Ovary (tissue), 7 donors: ENCODE results near the genes ADAMTSL5, BTBD2 and IZUMO4.

- PRO-cap, 7 experiments, result no peak in any of the 7 experiments
- RAMPAGE, long total RNA, 2 experiments, result no peak in any of the 2 experiments
Observed at GRCh38 chr19:1429873-1430640, 8.1 kb upstream of the RPS15 start.

DNA sequence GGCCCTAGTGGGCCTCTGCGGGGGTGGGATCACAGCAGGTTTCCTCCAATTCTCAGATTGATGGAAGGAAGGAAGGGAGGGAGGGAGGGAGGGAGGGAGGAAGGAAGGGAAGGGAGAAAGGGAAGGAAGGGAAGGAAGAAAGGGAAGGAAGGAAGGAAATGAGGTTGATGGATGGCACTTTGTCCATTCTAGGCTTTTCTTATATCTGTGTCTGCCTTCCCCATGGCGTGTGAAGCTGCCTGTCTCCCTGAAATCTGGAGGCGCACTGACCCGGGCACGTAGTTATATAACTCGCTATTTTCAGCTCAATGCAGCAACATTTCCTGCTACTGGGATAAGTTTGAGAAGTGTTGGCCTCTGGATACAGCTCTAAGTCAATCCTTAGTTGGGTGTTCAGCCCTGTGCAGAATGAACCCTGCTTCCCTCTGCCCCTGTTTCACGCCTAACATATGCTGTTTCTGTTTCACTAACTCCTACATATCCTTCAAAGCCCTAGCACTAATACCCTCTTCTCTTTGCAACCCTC, 3.2 kb downstream of the ADAMTSL5 start:
- PRO-cap, 7 experiments, result peak in 2 of 7 experiments; most common plus-strand start position 337 of the sequence (in 1); most common minus-strand start position 256 of the sequence (in 2)
- RAMPAGE, long total RNA, 2 experiments, result no peak in any of the 2 experiments

DNA sequence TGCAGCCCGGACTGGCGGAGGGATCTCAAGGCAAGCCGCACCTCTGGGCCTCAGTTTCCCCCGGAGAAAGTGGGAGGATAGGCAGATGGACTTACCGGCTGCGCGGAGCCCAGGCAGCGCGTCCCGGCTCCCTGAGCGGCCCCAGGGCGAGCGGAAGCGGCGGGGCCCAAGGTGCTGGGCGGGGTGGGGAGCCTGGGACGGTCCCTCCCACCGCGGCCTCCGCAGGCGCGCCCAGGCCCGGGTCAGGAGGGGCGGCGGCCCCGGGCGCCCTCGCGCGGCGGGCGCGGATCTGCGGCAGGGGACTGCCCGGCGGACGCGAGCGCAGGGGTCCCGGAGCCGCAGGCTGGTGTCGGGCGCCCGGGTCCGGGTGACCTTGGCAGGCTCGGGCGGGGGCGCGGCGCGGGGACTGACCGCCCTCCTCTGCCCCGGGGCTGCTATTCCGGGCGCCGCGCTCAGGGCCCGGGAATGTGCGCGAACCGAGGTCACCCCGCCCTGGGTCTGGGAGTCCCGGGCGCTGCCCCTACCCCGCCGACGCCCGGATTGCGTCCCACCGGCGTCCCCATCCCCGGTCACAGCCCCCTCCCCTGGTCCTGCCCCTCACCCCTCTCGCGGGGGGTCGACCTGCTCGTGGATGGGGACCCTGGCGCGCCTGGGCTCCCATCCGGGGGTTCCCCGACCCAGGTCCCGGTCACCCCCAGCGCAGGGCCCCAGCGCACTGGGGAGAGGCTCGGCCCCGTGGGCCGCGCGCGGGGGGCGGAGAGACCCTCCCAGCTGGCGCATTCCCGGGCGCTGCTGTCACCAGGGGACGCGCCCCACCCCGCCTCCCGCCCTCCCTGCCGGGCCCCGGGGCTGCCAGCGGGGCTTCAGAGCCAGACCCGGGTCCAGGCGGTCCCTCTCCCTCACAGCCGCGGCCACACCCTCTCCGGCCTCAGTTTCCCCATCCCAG, at the start of gene ADAMTSL5:
Gene ADAMTSL5 (minus strand): TSS at position 152 of the 946 bp plus-strand sequence.
- PRO-cap, 7 experiments, result peak in 5 of 7 experiments; most common plus-strand start position 270 of the sequence (in 4); most common minus-strand start position 133 of the sequence (in 2)
- RAMPAGE, long total RNA, 2 experiments, result start-site peak on the minus strand in 1 of 2 experiments, centred at position 141 of the sequence, 10 reads per replicate

DNA sequence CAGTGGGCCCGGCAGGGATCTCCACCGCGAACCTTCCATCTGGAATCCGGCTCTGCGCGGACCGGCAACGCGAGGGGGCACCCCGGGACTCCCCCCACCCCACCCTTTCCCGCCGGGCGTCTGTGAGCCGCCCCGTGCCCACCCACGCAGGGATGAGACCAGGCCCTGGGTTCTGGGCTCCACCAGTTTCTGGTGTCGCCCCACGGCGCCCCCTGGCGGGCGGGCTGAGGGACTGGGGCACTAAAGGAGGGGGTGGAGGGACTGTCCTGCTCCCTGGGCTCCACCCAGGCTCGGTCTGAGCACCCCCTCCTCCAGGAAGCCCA, 956 bp upstream of the ADAMTSL5 start:
- PRO-cap, 7 experiments, result no peak in any of the 7 experiments
- RAMPAGE, long total RNA, 2 experiments, result no peak in any of the 2 experiments

DNA sequence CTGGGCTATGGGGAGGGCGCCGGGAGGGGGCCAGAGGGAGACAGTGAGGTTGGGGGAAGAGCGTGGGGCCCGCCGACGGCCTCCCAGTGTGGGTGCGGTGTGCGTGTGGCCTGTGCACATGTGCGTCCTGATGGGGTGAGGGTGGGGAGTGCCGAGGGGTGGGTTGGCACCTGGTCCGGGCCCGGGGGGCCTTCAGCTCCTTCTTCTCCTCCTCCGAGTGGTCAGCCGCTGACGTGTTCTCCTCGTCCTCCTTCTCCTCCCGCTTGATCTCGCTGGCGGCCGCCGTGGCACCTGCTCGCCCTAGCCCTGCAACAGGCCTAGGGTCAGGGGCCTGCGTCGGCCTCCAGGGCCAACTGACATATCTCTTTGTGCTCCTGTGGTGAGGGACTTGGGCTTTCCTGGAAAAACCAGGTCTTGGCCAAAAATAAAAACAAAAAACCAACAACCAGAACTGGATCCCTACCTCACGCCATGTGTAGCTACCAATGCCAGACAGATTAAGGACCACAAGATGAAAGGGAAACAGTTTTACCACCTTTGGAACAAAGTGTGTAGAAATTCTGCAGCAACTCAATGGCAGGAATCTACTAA, 10.3 kb upstream of the UQCR11 start:
- PRO-cap, 7 experiments, result no peak in any of the 7 experiments
- RAMPAGE, long total RNA, 2 experiments, result no peak in any of the 2 experiments

GRCh38 chr19:1747578-1748536, 5.4 kb upstream of the ONECUT3 start:
- PRO-cap, 7 experiments, result no peak in any of the 7 experiments
- RAMPAGE, long total RNA, 2 experiments, result no peak in any of the 2 experiments

- PRO-cap, 7 experiments, result no peak in any of the 7 experiments
- RAMPAGE, long total RNA, 2 experiments, result no peak in any of the 2 experiments
Observed at GRCh38 chr19:1769835-1770096, 16.5 kb downstream of the ONECUT3 start.

DNA sequence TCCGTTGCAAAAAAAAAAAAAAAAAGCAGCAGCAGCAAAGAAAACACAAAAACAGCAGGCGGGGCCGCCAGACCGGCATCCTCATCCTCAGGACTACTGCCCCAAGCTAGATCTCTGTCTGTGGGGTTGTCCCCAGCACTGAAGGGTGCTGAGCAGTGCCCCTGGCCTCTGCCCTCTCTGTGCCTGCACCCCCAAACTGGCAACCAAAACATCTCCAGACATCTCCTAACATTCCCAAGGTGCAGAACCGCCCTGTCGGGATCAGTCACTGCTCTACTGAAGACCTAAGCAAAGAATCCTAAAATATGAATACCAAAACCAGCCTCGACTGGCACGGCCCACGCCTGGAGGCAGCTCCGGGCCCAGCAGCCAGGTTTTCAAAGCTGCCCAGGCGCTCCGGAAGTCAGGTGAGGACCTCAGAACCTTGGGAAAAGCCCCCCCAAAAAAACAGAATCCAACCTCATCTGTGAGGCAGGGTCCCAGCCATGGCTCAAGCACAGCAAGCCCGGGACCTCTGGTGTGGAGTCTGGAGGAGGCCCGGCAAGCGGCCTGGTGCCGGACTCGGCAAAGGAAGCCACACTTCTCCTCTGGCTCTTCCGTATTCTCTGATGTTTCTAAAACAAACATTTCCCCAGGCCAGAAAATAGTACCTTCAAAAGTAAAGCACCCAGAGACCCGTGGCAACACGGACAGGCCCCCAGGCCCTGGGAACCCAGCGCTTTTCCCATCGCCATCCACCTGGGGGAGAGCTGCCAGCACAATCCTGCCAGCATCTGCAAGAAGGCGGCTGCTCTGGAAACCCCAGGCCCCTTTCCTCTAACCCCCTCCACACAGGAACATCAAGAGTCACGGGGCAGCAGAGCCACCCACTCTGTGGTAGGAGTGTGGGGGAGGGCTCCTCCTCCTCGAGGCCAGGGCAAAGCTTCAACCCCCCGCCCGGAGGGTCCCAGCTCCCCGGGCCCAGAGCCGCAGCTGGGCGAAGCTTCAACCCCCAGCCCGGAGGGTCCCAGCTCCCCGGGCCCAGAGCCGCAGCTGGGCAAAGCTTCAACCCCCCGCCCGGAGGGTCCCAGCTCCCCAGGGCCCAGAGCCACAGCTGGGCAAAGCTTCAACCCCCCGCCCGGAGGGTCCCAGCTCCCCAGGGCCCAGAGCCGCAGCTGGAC, 5.7 kb downstream of the REXO1 start:
- PRO-cap, 7 experiments, result no peak in any of the 7 experiments
- RAMPAGE, long total RNA, 2 experiments, result no peak in any of the 2 experiments

- PRO-cap, 7 experiments, result no peak in any of the 7 experiments
- RAMPAGE, long total RNA, 2 experiments, result no peak in any of the 2 experiments
Observed at GRCh38 chr19:1871082-1871812, 7.9 kb upstream of the KLF16 start.

- PRO-cap, 7 experiments, result peak in 1 of 7 experiments; most common minus-strand start chr19:1902005 (in 1)
- RAMPAGE, long total RNA, 2 experiments, result no peak in any of the 2 experiments
Observed at GRCh38 chr19:1901759-1902474, 3.3 kb upstream of the ADAT3 start.

DNA sequence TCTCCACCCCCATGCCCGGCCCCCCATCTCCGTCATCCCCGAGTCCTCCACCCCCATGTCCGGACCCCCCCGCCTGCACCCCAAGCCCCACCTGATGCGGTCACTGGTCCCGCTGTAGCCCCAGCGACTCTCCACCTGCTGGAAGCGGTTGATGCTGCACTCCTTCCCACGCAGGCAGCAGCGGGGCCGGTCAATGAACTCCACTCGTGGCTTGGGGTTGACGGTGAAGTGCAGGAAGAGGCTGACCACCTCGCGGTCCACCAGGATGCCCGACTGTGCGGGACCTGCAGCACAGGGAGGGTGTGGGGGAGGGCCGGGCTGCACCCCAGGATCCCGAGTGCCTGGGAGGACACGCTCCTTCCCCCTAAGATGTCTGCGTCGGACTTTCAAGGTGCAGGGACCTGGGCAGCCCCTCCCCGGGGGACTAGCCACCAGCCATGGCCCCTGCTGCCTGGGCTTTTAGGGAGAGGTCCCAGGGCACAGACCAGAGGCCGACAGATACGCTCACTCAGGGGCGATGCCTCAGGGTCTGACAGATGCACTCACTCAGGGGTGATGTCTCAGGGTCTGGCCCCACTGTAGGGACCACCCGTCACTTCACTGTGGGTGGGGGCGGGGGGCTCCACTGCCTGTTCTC, 28.0 kb downstream of the BTBD2 start:
- PRO-cap, 7 experiments, result no peak in any of the 7 experiments
- RAMPAGE, long total RNA, 2 experiments, result no peak in any of the 2 experiments

DNA sequence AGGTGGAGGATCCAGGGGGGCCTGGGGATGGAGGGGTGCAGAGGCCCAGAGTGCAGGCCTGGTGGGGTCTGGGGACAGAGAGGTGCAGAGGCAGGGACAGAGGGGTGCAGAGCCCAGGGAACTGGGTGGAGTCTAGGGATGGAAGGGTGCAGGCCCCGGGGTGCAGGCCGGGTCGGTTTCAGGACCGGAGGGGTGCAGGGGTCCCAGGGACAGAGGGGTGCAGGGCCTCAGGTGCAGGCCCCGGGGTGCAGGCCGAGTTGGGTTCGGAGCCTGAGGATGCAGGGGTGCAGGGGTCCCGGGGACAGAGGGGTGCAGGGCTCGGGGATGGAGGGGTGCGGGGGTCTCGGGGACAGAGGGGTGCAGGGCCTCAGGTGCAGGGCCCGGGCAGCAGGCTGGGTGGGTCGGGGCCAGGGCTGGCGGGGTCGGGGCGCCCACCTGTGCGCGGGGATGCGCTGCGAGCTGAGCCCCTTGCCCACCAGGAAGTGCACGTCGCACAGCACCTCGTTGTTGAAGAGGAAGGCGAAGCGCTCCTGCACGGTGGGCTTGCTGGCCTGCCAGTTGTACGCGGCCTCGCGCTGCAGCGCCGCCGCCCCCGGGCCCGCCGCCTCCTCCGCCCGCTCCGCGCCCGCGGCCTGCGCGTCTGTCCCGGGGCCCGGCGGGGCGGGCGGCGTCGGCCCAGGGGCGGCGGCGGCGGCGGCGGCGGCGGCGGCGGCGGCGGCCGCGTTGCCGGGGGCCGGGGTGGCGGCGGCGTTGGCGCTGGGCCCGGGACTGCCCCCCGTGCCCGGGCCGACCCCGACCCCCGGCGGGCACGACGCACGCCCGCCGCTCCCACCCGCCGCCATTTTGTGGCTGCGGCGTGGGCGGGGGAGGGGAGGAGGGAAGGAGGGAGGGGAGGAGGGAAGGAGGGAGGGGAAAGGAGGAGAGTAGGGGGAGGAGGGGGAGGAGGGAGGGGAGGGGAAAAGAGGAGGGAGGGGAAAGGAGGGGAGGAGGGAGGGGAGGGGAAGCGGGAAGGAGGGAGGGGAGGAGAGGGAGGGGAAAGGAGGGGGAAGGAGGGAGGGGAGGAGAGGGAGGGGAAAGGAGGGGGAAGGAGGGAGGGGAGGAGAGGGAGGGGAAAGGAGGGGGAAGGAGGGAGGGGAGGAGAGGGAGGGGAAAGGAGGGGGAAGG, at the start of gene BTBD2:
Gene BTBD2 (minus strand): TSS at position 853 of the 1,164 bp plus-strand sequence.
- PRO-cap, 7 experiments, result peak in 7 of 7 experiments; most common plus-strand start position 690 of the sequence (in 1); most common minus-strand start position 845 of the sequence (in 5)
- RAMPAGE, long total RNA, 2 experiments, result no peak in any of the 2 experiments

GRCh38 chr19:2046031-2046995, 4.7 kb downstream of the MKNK2 start:
- PRO-cap, 7 experiments, result no peak in any of the 7 experiments
- RAMPAGE, long total RNA, 2 experiments, result no peak in any of the 2 experiments

- PRO-cap, 7 experiments, result peak in 7 of 7 experiments; most common plus-strand start chr19:2056863 (in 6); most common minus-strand start chr19:2056517 (in 4)
- RAMPAGE, long total RNA, 2 experiments, result no peak in any of the 2 experiments
Observed at GRCh38 chr19:2056235-2057144, 5.4 kb upstream of the MKNK2 start.

- PRO-cap, 7 experiments, result peak in 5 of 7 experiments; most common plus-strand start chr19:2059772 (in 3); most common minus-strand start chr19:2060082 (in 5)
- RAMPAGE, long total RNA, 2 experiments, result no peak in any of the 2 experiments
Observed at GRCh38 chr19:2059057-2060280, 8.4 kb upstream of the MKNK2 start.

- PRO-cap, 7 experiments, result peak in 7 of 7 experiments; most common plus-strand start chr19:2096918 (in 4)
- RAMPAGE, long total RNA, 2 experiments, result start-site peak on the plus strand in 1 of 2 experiments, at chr19:2096922-2097002 at its widest, 72 reads per replicate
Observed at GRCh38 chr19:2096831-2097076, at the start of gene IZUMO4. IZUMO4 (plus strand) TSS chr19:2096915.

- PRO-cap, 7 experiments, result no peak in any of the 7 experiments
- RAMPAGE, long total RNA, 2 experiments, result no peak in any of the 2 experiments
Observed at GRCh38 chr19:2118306-2119039, 21.8 kb downstream of the IZUMO4 start.

GRCh38 chr19:2183949-2185042, 20.6 kb downstream of the DOT1L start:
- PRO-cap, 7 experiments, result no peak in any of the 7 experiments
- RAMPAGE, long total RNA, 2 experiments, result no peak in any of the 2 experiments

DNA sequence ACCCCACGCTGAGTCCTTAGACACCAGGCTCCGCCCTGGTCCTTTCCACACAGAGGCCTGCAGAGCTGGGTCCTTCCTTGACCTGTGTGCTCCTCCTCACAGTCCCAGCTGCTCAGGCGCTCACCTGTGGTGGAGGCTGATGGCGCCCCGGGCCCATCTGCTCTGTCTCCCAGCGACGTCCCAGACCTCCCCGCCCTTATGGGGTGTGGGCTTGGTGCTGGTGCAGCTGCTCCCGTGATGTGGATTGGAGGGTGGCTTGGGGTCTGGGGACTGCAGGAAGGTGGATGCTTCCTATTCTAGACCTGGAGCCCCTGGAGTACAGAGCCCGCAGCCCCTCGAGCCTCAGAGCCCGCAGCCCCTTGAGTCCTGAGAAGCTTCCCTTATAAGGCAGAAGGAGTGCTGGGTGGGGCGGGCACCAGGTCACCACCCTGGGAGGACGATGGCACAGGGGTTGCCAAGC, 31.6 kb downstream of the DOT1L start:
- PRO-cap, 7 experiments, result no peak in any of the 7 experiments
- RAMPAGE, long total RNA, 2 experiments, result no peak in any of the 2 experiments

DNA sequence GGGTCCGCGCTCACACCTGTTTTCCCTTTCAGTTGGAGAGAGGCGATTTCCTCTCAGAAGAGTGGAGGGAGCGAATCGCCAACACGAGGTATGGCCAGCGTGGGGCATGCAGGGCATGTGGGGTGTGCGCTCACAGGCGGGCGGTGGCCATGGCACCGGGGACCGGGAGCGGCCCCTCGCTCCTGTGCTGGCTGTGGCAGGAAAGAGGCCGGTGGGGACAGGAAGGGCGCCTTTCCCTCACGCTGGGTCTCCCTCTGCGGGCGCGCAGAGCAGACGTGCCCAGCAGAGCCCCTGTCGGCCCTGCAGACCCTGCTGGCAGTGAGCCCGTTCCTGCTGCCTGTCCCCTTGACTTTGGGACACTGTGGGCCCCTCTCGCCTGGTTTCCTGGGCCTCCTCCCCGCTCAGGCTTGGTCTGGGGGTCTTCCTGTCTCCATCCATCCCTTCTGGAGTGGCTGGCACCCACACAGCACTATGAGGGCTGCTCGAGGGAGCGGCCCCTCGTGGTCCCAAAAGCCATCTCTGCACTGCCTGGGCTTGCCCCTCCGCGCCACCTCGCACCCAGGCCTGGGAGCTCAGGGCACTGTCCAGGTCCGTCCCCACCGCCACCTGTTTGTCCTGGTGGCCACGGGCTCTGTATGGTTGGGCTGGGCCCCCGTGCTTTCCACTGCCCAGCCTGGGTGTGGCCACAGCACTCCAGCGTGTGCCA, 36.1 kb downstream of the PLEKHJ1 start:
- PRO-cap, 7 experiments, result no peak in any of the 7 experiments
- RAMPAGE, long total RNA, 2 experiments, result no peak in any of the 2 experiments